Fibroblast of the aortic adventitia (primary cell): ENCODE data around the gene DNAJC19.

- CAGE, long polyA plus RNA: no peak
Observed at GRCh38 chr3:177084560-177085033, 112.7 kb downstream of the TBL1XR1 start.

DNA sequence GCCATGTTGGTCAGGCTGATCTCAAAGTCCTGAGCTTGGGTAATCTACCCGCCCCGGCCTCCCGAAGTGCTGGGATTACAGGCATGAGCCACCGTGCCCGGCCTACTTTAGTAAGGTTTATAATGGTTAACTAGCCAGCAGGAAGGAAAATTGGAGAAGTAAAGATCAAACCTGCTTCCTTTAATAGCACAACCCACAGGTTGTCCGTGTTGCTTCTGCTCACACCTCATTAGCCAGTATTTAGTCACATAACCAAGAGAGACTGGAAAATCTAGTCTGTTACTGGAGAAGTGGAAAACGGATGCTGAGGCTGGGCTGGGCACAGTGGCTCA, 51.9 kb upstream of the TBL1XR1 start:
- CAGE, long polyA plus RNA: no peak

GRCh38 chr3:177358234-177358979, 161.1 kb upstream of the TBL1XR1 start:
- CAGE, long polyA plus RNA: no peak

GRCh38 chr3:177358980-177359392, 161.7 kb upstream of the TBL1XR1 start:
- CAGE, long polyA plus RNA: no peak

DNA sequence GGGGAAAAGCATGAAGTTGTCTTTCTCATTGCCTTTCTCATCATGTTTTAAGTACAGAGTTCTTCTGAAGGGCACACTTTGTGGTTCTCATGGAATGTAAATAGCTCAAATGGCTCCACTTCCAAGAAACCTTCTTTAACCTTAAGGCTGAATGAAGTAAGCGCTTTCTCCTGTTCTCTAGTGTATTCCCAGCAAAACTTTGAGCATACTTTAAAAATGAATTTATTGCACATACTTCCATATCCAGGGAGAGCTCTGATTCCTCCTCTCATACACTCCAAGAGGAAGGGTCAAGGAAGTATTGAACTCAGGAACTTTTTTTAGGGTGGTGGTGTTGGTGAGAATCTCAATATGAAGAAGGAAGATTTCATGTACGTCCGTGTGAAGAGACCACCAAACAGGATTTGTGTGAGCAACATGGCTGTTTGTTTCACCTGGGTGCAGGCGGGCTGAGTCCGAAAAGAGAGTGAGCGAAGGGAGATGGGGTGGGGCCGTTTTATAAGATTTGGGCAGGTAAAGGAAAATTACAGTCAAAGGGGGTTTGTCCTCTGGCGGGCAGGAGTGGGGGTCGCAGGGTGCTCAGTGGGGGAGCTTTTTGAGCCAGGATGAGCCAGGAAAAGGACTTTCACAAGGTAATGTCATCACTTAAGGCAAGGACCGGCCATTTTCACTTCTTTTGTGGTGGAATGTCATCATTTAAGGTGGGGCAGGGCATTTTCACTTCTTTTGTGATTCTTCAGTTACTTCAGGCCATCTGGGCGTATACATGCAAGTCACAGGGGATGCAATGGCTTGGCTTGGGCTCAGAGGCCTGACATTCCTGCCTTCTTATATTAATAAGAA, 468.4 kb upstream of the TBL1XR1 start:
- CAGE, long polyA plus RNA: no peak

DNA sequence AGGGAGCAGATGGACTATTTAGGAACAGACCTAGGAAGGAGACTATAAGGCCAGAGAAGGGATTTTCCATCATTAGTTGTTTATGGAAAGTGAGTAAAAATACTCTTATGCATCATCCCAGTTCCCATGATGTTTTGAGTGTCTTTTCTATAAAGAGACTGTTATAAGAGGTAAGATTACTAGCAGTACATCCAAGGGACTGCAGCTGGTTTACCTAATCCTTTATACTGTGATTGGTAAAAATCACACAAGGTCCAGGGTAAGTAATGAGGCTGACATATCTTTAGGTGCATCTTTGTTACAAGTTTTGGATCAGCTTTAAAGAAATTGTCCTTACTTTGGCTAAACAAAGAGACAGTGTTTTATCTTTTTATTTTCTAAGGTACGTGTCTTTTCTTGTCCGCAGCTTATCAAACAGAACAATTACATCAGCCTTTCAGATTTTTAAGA, 477.9 kb upstream of the KCNMB2 start:
- CAGE, long polyA plus RNA: no peak

DNA sequence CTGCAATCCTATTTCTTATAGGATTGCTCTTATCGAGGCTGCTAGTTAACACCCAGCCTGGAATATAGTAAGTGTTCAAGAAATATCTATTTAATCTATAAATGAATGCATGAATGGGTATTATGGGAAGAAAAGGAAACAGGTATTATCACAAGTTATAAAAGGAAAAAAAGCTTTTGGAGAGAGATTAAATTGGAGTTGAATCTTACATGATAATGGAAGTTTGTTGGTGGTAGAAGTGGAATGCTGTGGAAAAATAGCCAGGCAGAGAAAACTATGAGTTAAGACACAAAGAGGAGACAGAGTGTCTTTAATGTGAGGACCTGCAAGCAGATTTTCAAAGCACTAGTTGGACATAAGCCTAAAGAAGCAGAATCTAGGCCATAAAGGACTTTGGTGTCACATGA, 123.1 kb upstream of the KCNMB2 start:
- CAGE, long polyA plus RNA: no peak

GRCh38 chr3:179019837-179020563, 51.6 kb downstream of the ZMAT3 start:
- CAGE, long polyA plus RNA: no peak

GRCh38 chr3:179069942-179070365, 1.7 kb downstream of the ZMAT3 start:
- CAGE, long polyA plus RNA: no peak

DNA sequence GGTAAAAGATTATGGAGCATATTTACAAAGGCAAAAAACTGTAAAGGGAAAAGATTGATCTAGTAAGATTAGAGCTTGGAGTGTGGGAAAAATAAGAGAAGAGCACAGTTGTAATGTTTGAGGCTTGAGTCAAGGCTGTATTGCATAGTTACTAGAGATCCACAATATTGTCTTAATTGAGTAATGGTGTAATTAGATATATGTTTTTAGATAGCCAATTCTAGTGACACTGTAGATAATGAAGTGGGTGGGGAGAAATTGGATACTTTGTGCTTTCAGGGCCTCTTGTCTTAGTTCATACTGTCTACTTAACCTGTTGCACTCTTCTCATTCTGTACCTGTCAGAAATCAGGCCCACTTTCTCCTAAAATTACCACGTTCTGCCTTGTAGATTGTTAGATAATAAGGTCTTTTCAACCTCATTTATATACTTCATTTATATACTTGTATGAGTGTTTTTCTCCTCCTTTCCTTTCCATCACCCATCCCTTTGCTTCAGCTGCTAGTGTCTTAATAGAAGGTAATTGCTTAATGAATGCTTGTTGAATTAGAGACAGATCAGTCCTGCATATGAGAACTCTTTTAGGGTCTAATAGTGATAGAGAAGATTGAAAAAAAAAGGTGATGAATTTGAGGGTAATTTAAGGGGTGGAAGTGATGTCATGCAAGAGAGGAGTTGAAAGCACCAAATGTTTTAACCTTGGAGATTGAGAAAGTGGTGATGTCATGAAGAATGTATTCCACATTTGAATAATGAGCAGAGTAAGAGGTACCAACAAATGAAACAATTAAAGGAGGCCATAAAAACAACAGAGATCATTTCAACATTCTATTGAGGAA, 32.0 kb downstream of the PIK3CA start:
- CAGE, long polyA plus RNA: no peak

GRCh38 chr3:179346106-179346564, 1.4 kb upstream of the MFN1 start:
- CAGE, long polyA plus RNA: no peak

DNA sequence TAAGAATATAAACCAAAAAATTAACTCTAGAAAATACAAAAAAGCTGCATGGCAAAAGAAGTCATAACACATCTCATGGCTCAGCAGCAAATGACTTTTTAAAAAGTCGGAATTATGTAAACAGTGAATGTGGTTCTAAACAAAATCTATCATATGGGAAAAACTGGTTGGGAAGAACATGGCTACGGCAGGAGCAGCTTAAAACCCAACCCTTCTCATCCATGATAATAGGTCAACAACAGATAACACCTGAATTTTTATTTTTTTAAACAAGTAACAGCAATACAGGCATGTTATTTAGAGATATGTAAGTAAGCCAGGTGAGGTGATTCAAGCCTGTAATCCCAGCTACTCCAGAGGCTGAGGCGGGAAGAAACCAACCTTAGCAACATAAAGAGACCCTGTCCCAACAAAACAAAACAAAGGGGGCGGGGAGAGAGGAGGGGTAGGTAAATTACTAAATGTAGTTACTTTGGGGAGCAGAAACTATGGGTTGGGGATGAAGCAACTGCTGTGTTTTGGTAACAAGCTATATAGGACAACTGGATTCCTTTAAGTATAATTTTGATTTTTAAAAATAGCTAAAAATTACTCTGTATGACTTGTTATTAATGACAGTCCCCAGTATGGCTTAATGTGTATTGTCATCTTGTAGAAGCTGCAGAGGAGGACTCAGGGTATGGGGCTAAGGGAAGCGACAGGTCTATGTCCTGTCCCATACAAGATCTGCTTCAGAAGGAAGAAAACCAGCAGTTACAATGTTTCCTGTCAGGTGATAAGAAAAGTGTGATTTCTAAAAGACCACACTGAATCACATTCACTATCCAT, 46.9 kb downstream of the GNB4 start:
- CAGE, long polyA plus RNA: no peak

DNA sequence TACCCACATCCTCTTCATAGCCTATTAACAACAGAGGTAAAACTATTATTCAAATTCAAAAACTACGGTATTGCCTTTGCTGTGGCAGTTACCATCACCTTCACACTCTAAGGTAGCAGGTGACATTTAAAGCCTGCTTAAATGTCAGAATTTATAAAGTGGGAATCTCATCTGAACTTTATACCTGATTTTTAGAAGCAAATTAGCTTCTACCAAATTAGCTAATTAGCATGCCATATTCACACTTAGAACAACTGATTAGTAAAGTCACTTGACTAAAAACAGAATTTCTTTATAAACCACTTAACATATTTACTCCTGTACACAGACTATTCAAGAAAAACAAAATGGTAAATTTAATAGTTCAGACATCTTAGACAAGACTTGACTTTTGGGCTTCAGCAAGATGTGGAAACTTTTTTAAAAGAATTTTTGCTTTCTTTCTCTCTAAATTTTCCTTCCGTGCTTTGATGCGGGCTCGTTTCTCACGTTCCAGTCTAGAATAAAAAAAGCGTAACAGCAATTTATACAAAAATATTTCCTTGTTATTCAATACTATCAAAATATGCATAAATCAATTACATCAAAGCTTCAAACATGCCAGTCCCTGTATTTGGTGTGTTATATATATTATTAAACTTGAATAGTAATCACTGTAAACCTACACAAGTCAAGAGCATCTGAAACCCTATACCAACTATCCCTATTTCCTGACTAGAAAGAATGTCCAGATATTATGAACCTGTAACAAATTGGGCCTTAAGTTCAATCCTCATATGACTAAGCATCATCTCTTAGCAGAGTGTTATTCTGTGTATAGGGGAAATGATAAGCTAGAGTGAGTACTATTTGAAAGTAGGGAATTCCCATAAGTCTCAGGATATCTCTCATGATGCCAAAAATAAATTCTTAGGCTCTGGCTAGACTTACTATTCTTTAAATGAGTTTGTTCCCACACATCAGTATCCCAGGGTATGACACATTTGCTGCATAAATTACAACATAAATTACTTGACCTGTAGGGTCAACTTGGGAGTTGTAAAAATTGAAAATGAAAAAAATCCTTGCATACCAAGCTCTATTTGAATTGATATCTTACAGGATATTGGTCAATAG, 15.6 kb downstream of the MRPL47 start:
- CAGE, long polyA plus RNA: no peak

- CAGE, long polyA plus RNA: no peak
Observed at GRCh38 chr3:180988952-180990211, at the start of gene DNAJC19. Gene DNAJC19, minus strand, starts transcription at chr3:180989736.

DNA sequence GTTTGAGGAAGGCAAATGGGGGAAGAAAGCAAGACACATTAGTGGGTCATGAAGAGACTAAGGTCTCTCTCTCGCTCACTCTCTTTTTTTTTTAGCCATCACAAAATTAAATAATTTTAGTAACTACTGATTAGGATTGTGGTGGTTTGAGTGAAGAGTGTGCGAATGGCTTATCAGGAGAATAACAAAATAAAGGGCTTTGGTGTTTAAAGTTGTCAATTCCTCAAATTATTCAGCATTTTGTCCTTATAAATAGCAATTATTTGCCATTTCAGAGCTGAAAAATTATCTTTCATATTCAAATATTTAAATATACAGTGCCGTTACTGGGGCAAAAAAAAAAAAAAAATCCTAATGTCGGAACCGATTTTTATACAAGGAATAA, 314.5 kb upstream of the DNAJC19 start:
- CAGE, long polyA plus RNA: no peak

GRCh38 chr3:182241657-182242580, 530.2 kb downstream of the SOX2 start:
- CAGE, long polyA plus RNA: no peak

GRCh38 chr3:182425972-182426302, 367.4 kb upstream of the ATP11B start:
- CAGE, long polyA plus RNA: no peak

GRCh38 chr3:182738704-182739561, 54.4 kb upstream of the ATP11B start:
- CAGE, long polyA plus RNA: no peak

DNA sequence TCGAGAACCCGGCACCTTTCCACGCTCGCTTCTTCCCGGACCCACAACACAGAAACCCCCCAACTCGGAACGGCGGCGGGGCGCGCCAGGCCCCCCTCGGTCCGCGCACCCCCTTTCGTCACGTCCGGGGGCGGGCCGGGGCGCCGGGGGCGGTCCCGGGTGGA, 146 bp upstream of the ATP11B start:
- CAGE, long polyA plus RNA: no peak

GRCh38 chr3:183211471-183211848, 41.6 kb upstream of the B3GNT5 start:
- CAGE, long polyA plus RNA: no peak